Colic lymph node (tissue), 1 donor: ENCODE results near the genes FSHR and SPTBN1.

- PRO-cap: no peak
Measured at GRCh38 chr2:47357416-47357909, 11.6 kb upstream of the EPCAM start.

DNA sequence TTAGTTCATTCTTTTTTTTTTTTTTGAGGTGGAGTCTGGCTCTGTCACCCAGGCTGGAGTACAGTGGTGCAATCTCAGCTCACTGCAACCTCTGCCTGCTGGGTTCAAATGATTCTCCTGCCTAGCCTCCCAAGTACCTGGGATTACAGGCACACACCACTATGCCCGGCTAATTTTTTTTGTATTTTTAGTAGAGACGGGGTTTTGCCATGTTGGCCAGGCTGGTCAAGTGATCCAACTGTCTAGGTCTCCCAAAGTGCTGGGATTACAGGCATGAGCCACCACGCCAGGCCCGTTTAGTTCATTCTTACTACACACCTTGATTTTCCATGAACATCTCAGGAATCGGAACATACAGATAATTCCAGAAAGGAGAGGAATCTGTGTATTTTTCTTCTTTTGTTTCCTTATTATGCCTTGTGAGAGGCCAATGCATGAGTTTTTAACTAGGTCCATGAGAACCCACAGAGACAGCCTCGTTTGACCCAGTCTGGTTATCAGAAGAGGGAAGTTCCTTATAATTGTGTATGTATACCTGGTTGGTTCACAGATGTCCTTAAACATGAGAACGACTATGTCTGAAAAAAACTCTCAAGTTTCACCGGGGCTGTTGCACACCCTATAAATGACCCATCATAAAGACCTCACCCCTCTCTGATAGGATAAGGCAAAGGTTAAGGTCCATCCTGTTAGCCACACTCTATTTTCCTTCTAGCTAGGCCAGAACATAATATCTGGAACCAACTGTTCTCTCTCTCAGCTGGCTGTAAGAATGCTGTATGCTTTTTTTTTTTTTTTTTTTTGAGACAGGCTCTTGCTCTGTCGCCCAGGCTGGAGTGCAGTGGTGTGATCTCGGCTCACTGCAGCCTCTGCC is 9.0 kb upstream of the EPCAM start:
- PRO-cap: no peak

DNA sequence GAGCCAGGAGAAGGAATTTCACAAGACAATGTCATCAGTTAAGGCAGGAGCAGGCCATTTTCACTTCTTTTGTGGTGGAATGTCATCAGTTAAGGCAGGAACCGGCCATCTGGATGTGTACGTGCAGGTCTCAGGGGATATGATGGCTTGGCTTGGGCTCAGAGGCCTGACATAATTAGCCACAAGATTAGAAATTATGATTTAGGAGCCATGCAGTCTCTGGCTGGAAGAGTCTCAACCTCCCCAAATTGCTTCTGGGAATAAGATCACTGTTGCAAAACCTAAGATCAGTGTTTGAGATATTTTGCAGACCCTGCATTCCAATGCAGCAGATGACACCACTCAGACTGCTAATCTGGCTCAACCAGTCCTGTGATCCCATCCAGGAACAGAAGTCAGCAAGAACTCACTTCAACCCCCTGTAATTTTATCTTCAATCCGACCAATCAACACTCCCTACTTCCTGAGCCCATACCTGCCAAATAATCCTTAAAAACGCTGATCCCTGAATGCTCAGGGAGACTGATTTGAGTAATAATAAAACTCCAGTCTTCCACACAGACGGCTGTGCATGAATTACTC is 84.3 kb upstream of the MSH6 start:
- PRO-cap: no peak

- PRO-cap: no peak
Measured at GRCh38 chr2:47785794-47786499, 3.0 kb downstream of the MSH6 start.

- PRO-cap: no peak
Measured at GRCh38 chr2:47838664-47839123, 55.7 kb downstream of the MSH6 start.

DNA sequence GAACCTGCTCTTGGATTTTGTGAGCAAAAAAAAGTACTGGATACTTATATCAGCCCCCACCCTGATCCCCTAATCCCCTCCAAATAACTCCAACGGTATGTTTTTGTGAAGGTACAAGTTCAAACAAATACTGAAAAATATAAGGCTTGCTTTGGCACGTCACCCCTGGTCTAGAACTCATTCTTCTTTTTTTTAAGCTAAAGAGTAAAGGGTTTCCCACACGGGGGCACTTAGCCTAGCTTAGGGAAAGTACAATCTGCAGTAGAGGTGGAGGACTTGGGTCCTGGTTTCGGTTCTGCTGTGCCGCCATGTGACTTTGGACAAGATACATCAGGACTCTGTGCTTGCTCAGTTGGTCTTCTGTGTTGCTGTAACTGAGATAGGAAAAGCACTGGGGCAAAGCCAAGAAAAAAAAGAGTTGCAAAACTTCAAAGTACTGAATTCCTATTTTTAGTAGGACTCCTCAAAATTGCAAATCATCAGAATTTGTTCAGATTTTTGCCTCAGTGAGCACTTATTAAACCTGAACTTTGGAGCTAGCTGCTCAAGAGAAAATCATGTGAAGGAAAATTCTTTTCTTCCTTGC is 7.0 kb upstream of the PPP1R21 start:
- PRO-cap: no peak

DNA sequence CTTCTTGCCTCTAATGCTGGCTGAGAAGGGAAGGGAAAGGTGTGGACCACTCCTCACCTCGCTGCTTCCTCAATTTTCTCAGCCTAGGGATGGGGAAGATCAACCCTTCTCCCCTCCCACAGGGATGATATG is 598 bp downstream of the PPP1R21 start:
- PRO-cap: no peak

DNA sequence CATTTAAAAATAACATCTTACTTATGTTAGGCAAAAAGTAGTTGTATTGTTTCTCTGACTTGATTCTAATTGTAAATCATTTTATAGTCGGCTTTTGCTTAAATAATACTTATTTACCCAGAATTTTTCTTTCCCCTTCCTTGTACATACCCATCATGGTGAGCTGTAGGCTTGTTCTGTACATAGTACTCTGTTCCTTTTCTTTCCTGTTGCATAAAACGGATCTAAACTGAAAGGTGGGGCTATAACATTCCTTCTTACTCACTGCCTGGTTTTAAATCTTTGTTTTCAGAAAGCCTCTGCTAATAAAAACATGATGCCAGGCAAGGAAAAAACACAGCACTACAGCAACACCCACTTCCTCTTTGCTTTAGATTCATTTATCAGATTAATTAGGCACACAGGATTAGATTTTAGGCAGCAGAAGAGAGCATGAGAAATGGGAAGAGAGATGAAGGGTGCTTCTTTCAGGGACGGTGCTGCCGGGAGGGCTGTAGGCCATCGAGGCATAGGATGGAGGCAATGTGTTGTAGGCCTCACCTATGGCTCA is 19.6 kb upstream of the STON1 start:
- PRO-cap: no peak

DNA sequence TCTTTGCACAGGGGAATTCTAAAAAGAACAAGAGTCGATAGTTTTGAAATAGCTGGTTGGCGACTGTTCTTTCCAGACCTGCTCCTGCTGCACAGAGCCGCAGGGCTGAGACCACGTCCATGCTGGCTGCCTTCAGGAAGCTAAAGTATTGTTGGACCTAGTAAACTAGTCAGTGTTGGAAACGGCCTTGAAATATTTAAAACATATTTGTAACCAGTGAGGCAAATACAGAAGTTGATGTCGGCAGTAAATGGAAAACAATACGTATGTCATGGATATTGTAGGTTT is 15.3 kb upstream of the STON1 start:
- PRO-cap: no peak

DNA sequence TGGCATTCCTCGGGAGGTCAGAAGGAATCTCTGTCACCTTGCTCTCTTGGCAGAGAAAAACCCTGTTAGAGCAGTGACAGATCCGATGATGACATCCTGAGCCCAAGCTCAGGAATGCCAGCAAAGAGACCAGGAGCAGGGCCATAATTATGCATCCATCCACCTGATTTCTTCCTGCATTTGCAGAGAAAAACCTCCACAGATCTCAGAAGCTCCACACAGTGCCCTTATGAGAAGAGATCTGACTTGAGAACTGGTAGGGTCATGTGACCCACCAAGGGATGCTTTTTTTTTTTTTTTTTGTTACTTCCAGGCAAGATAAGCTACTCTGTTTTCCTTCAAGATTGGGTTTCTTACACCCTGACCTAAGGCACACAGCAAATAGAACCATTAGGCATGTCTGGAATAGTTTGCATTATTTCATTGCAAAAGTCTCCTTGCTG is at the start of gene FSHR:
Gene FSHR, minus strand, starts transcription at position 243 of the 443 bp plus-strand sequence.
- PRO-cap: no peak

DNA sequence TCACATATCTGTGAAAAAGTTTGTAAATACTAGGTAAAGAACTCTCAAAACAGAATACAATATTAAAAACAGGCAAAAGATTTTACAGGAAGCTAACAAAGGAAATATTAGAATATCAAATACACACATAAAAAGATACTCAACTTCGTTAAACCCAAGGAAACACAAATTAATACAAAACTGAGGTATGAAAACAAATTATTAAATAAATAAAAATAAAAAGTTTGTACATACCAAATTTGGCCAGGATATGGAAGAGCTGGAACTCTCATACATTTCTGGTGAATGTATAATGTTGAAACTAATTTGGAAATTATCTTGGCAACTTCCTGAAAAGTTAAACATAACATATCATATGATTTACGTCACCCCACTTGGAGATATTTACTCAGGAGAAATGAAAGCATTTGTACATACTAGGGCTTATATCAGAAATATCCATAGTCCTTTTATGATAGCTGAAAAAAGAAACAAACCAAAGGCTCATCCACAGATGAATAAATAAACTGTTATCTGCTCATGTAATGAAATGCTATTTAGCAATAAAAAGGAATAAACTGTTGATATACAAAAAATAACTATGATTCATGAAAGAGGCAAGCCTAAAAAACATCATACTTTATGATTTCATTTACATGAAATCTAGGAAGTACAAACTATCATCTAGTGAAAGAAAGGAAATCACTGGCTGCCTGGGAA is 318.1 kb upstream of the NRXN1 start:
- PRO-cap: no peak

- PRO-cap: no peak
Measured at GRCh38 chr2:51990625-51991093, 958.7 kb upstream of the NRXN1 start.

GRCh38 chr2:53787937-53788153 is 1.0 kb downstream of the ERLEC1 start:
- PRO-cap: no peak

- PRO-cap: unidirectional peak, minus-strand start at chr2:53987630
Measured at GRCh38 chr2:53987214-53987778, 16.4 kb downstream of the ACYP2 start.

- PRO-cap: bidirectional peak, plus-strand start at chr2:54456327, minus-strand start at chr2:54456111
Measured at GRCh38 chr2:54455804-54456524, at the start of gene SPTBN1. SPTBN1 (plus strand) TSS chr2:54456327.

- PRO-cap: no peak
Measured at GRCh38 chr2:54500691-54501297, 44.7 kb downstream of the SPTBN1 start.

DNA sequence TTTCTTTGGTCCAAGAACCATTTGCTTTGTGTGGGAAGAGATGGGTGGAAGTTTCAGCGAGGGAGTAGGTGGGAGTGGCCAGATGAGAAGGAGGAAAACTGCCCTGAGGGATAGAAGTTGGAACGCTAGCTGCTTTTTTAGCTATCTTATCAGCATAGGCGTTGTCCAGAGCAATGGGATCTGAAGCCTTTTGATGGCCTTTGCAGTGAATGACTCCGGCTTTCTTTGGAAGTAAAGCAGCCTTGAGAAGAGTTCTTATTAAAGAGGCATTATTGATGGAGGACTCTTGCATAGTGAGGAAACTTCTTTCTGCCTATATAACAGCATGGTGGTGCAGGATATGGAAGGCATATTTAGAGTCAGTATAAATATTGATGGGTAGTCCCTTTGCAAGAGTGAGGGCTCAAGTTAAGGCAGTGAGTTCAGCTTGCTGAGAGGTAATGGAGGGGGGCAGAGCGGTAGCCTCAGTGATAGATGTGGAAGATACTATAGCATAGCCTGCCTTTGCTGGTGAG is 52.5 kb downstream of the SPTBN1 start:
- PRO-cap: no peak

- PRO-cap: no peak
Measured at GRCh38 chr2:54532319-54533061, 76.4 kb downstream of the SPTBN1 start.

DNA sequence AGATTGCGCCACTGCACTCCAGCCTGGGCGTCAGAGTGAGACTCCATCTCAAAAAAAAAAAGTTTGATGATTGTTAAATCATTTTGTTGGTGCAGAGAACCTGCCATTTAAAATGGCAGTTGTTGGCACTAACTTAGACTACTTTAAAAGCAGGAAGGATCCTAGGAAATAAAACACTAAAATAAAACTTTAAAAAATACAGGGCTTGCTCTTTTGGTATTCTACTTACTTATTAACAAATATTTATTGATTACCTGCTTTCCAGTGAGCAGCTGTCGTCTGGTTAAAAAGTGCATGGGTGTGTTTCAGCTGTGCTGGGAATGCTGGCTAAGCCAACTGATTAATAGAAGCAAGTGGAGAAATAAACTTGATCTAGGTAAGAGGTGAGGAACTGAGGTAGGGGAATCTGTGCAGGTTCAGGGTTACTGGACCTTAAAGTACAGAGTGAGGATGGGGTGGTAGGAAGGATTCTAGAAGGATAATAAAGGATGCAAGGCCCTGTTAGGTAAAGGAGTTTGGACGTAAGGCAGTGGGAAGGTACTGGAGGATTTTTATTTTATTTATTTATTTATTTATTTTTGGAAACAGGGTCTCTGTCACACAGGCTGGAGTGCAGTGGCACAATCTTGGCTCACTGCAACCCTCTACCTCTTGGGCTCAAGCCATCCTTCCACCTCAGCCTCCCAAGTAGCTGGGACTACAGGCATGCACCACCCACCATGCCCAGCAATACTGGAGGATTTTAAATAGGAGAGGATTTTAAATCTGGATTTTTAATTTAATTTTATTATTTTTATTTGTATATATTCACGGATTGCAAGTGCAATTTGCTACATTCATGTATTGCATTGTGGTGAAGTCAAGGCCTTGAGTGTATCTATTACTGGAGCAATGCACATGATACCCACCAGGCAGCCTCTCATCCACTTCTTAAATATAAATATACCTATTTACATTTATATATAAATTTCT is 110.9 kb downstream of the SPTBN1 start:
- PRO-cap: no peak

DNA sequence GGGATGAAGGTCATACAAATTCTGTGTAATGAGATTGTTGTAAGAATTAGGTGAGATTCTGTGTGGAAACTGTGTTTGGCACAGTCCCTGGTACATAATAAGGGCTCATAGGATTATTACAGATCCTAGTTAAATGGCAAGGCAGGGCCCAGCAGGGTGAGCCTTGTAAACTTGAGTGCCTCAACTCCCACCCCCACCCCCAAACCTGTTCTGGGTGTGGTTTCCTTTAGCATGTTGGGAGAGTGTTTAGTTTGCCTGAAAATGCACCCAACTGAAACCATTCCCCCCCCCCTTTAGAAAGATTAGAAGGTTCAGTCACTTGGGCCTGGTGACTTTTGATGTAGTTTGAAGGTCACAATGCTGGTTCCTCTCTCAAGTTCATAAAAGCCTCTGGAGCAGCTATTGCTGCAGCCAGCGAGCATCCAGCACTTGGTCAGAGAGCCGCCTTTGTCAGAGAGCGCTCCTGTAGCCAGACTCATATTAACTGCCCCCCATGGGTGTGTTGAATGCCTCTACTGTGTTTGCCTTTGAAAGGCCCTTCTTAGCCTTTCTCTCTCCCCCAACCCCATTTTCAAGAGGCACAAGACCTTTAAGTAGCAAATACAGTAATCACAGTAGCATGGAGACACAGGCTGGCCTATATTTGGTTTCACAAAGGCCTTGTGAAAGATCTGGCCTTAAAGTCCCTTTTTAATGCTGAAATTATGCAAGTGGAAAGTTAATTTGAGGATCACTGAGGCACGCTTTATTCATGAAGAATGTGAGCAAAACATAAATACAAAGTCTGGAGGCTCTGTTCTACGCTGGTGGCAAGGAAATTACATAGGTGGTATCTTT is 113.8 kb downstream of the SPTBN1 start:
- PRO-cap: bidirectional peak, plus-strand start at position 338 of the sequence, minus-strand start at position 207 of the sequence